Heart (tissue), 3 donors: ENCODE measurements around a stretch of chr5.

- RAMPAGE, long total RNA, 2 experiments, result no peak in any of the 2 experiments
Measured at GRCh38 chr5:73544392-73545191, 20.8 kb downstream of the ANKRA2 start.

- RAMPAGE, long total RNA, 2 experiments, result no peak in any of the 2 experiments
Measured at GRCh38 chr5:73565898-73566264, 338 bp downstream of the UTP15 start.

DNA sequence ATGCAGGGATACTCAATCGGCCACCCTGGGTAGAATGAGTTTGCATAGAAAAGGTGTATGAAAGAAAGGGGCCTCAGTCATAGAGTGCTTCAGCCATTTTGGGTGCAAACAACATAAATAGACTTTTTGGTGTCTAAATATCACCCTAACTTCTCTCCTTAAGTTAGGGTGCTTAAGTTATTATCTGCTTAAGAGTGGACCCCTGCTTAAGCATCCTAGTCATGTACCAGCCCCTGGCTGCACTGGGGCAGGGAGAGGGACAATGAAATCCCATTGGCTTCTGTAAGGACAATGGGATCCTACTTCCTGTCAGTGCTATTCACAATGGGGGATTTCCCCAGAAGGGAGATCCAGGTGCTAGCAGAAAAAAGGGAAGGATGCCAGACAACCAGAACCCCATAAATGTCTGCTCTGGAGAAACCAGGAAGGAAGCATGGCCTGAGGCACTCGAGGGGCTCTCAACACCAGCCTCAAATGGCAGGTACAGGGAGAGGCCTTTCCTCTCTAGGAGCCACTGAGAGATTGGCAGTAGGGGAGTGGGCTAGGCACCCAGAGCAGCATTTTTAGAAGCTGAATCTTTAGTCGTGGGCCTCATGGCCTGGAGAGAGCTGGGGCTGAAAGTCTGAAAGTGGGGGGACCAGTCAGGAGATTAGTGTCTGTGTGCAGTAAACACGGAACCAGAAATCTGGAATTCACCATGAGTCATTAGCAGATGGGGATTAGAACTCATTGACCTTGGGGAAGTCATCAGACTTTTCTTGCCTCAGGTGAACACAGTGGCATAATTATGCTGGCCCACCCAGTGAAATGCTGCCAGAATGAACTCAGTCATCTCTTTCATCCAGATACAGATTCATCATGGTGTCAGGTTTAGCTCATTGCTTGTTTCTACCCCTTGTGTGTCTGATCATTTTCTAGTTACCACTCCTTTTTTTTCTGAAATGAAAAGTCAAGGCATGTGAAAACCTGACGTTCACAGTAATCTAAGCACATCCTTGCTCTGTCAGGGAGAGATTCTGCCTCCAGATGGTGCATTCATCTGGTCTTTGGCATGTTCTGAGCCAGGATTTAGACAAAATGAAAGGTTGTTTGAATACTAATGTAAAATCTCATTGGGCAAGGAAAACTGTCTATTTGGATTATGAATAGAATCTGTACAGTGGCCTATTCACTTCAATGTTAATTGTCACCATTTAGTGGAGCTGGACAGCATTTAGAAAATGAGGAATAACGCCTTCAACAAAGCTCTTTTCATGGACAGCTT is 28.3 kb downstream of the ARHGEF28 start:
- RAMPAGE, long total RNA, 2 experiments, result no peak in any of the 2 experiments

GRCh38 chr5:73813835-73814235 is 187.8 kb downstream of the ARHGEF28 start:
- RAMPAGE, long total RNA, 2 experiments, result no peak in any of the 2 experiments

- RAMPAGE, long total RNA, 2 experiments, result no peak in any of the 2 experiments
Measured at GRCh38 chr5:73918684-73919010, 292.7 kb downstream of the ARHGEF28 start.

DNA sequence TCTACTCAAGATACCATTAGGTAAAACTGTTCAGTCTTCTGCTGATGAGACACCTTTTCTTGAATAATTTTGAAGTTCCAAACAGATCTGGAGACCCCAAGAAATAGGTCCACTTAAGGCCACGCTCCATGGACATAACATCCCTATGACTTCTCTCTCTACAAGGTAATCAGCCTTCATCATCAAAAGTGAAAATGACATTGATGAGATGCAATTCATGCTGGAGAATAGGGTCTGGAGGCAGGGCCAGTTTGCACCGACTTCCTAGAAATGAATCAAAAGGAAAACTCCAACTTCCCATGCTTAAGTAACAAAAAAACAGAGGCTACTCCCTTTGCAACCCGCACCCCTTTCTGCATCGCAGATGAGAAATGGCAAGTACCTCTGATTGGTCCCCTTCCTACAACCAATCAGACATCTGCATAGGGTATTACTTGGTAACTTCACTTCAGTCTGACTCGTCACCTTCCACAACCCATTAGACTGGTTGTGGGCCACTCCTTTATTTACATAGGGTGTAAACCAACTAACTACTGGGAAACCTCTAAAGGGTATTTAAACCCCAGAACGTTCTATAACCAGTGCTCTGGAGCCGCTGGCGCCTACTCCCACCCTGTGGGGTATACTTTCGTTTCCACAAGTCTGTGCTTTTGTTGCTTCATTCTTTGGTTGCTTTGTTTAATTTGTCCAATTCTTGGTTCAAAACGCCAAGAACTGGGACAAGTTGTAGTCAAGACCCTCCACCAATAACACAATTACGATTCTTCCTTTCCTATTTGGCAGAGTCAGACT is 477.1 kb downstream of the ARHGEF28 start:
- RAMPAGE, long total RNA, 2 experiments, result no peak in any of the 2 experiments

GRCh38 chr5:74251010-74251648 is 389.4 kb downstream of the ENC1 start:
- RAMPAGE, long total RNA, 2 experiments, result no peak in any of the 2 experiments

- RAMPAGE, long total RNA, 2 experiments, result no peak in any of the 2 experiments
Measured at GRCh38 chr5:74630374-74630967, 10.1 kb downstream of the ENC1 start.

- RAMPAGE, long total RNA, 2 experiments, result no peak in any of the 2 experiments
Measured at GRCh38 chr5:74685911-74686650, 1.0 kb downstream of the HEXB start.

- RAMPAGE, long total RNA, 2 experiments, result no peak in any of the 2 experiments
Measured at GRCh38 chr5:74867016-74867215, 729 bp upstream of the FAM169A start.

GRCh38 chr5:75034319-75034742 is 18.0 kb downstream of the GCNT4 start:
- RAMPAGE, long total RNA, 2 experiments, result no peak in any of the 2 experiments

GRCh38 chr5:75053627-75053701 is 1.1 kb upstream of the GCNT4 start:
- RAMPAGE, long total RNA, 2 experiments, result no peak in any of the 2 experiments

DNA sequence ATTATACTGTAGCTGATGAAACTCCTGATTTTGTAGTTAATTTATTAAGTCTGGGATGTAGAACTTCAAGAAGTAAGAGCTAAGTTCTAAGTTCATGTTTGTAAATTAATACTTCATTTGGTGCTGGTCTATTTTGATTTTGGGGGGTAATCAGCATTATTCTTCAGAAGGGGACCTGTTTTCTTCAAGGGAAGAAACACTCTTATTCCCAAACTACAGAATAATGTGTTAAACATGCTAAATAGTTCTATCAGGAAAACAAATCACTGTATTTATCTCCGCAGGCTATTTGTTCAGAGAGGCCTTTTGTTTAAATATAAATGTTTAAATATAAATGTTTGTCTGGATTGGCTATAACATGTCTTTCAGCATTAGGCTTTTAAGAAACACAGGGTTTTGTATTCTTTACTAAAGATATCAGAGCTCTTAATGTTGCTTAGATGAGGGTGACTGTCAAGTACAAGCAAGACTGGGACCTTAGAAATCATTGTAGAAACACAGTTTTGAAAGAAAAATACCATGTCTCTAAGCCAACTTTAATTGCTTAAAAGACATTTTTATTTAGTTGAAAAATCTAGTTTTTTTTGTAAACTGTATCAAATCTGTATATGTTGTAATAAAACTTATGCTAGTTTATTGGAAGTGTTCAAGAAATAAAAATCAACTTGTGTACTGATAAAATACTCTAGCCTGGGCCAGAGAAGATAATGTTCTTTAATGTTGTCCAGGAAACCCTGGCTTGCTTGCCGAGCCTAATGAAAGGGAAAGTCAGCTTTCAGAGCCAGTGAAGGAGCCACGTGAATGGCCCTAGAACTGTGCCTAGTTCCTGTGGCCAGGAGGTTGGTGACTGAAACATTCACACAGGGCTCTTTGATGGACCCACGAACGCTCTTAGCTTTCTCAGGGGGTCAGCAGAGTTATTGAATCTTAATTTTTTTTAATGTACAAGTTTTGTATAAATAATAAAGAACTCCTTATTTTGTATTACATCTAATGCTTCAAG is 24.0 kb downstream of the HMGCR start:
- RAMPAGE, long total RNA, 2 experiments, result no peak in any of the 2 experiments

- RAMPAGE, long total RNA, 2 experiments, result no peak in any of the 2 experiments
Measured at GRCh38 chr5:76461425-76461908, 58.4 kb downstream of the IQGAP2 start.

- RAMPAGE, long total RNA, 2 experiments, result no peak in any of the 2 experiments
Measured at GRCh38 chr5:76565971-76566644, 57.1 kb downstream of the F2RL2 start.

GRCh38 chr5:76607381-76608054 is 15.7 kb downstream of the F2RL2 start:
- RAMPAGE, long total RNA, 2 experiments, result no peak in any of the 2 experiments

- RAMPAGE, long total RNA, 2 experiments, result no peak in any of the 2 experiments
Measured at GRCh38 chr5:76718294-76718719, 2.4 kb downstream of the F2R start.

GRCh38 chr5:76790386-76791344 is 28.2 kb upstream of the F2RL1 start:
- RAMPAGE, long total RNA, 2 experiments, result no peak in any of the 2 experiments

- RAMPAGE, long total RNA, 2 experiments, result no peak in any of the 2 experiments
Measured at GRCh38 chr5:76806037-76806662, 12.7 kb upstream of the F2RL1 start.

DNA sequence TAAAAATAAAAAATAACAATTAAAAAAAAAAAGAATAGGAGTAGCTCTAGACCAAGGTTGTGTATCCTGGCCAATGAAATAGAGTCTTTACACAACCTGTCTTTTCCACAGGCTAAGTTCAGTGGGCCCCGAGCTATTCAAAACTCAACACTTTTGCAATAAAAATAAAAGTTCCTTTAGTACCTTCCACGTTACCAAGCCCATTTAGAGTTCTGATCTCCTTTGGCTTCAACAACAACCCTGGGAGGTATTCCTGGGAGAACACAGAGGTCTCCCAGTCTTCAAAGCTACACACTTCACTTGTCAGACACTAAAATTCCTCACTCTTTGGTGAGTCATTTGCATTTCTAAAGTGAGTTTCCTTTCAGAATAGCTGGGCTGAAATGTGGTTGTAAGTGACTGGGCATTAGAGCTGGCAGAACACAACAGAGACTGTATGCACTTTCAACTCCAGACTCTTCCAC is 11.6 kb upstream of the F2RL1 start:
- RAMPAGE, long total RNA, 2 experiments, result no peak in any of the 2 experiments